PC-3 (cell line): ENCODE data around the gene C3orf85.

- RAMPAGE, long total RNA, result no peak
Measured at GRCh38 chr3:108104262-108104848, 13.5 kb upstream of the CD47 start.

DNA sequence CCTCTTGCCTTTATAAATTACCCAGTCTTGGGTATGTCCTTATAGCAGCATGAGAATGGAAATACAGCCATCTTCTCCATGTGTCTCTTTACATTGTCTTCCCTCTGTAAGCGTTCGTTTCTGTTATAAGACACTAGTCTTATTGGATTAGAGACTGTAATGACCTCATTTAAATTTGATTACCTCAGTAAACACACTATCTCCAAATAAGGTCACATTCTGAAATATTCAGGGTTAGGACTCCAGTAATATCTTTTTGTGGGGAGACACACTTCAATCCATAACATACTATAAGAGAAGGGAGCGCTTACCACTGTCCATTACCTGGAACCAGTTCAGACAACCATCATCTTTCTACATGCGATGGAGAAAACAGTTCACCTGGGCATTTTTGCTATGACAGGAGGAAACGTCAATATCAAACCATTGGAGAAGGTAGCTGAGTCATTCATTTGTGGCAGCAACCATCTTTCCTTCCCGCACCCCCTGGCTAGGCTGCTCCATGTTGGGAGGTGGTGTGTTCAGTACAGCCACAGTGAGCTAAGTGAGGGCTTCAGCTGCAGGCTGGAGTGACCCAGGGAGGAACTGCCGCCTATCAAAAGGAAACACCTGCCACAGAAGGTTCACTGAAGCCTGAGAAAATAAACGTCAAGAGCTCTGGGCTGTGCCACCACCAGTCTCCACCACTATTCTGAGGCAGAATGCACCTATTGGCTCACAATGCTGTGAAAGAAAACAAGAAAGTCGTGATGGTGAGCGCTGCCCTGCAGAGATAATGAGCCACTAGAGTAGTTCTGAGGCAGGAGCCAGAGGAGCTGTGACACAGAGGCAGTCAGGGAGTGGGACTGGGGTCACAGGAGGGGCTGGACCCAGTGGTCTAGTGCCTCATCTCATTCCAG is 34.6 kb upstream of the CD47 start:
- RAMPAGE, long total RNA, result no peak

GRCh38 chr3:108219301-108219777 is 2.9 kb downstream of the IFT57 start:
- RAMPAGE, long total RNA, result no peak

DNA sequence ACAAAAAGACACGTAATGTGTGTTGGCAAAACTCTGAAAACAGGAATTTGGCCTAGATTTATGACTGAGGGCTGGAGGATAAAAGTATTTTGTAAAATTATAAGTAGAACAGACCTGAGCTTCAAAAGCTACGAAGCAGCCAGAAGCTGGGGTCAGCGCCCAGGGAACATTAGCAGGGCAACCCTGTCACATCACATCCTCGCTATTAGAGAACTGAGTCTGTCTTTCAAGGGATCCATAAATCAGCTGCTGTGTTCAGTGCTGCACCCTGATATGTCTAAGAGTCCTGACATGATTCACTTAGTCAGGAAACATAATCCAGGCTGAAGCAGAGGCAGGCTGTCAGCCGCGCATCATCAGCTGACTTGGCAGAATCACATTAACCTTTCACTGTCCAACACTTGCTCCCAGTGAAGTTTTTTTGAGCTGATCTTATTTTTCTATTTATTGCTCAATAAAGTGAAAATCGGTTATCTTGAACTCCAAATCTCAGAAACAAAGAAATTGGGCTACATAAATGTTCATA is 23.5 kb downstream of the MYH15 start:
- RAMPAGE, long total RNA, result no peak

DNA sequence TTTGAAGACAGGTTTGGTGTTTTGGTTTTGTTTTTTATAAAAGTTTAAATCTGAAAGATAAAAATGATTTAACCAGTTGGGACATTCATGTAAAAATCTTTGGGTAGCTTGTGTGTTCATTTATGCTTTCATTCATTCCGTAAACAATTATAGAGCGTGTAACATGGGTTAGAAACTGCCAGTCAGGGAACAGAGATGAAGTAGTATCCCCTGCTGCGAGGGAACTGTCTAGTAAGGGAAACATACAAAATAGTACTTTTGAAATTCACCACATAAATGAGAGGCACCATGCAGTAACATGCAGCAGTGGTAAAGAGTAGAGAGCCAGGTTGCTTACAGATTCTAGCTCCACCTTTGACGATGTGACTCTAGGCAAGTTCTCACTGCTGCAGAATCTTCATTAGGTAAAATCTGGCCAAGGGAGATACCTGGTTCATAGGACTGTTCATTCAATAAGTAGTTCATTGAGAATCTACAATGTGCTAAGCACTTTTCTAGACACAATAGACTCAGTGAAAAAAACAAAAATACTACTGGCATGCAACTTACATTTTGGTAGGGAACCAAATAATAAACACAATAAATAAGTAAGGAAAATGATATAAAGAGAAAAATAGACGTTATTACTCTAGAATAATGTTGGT is 1.0 kb downstream of the DZIP3 start:
- RAMPAGE, long total RNA, result no peak

DNA sequence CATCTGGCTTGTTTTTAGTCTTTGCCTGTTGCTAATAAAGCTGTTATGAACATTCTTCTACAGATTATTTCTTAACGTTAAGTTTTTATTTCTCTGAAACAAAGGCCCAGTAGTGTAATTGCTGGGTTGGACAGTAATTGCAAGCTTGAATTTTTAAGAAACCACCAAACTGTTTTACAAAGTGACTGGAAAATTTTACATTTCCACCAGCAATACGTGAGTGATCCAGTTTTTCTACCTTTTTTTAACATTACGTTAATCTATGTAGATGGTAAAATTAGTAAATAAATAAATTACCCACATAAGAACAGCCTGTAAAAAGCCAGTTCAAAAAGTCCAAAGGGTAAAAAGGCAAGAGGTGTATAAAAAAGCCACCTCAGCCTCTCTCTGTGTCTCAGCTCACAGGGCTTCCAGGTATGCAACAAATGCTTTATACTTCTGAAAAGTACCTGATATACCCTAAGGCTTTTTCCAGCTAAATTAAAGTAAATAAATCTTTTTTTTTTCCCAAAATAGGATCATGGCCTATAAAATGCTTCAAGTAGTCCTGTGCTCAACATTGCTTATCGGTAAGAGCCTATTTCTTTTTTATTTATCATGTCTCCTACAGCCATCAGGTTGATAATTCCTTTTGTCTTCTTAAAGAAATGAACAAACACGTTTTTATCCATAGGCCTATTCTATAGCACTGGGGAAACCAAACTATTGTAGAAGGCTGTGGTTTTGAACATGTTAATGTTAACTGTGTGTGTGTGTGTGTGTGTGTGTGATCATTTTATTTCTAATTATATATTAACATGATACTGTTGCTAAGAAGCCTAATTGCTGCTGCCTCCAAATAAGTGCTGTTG is at the start of gene C3orf85:
C3orf85 (plus strand) TSS at position 392 of the 851 bp plus-strand sequence.
- RAMPAGE, long total RNA, result no peak

GRCh38 chr3:109161417-109161704 is 24.8 kb downstream of the C3orf85 start:
- RAMPAGE, long total RNA, result no peak

GRCh38 chr3:110439873-110440376 is 631.7 kb upstream of the NECTIN3 start:
- RAMPAGE, long total RNA, result no peak

DNA sequence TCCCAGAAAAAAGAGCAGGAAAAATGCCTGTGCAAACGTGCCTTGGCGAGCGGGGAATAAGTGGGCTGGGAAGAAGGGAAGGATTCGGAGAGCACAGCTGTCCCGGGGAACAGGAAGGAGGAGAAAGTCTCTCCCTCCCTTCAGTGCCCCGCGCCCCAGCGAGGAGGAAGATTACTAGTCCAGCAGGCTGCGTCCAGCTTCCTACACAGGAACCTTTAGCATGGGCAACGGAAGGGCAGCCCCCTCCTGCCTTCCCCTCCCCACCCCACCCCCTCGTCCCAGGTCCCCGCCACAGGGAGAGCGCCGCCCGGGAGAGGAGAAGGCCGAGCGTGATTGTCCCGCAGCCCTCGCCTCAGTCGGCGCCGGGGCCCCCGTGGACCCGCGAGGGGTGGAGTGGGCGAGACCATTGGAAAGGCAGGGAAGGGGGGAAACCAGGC is 569 bp upstream of the NECTIN3 start:
- RAMPAGE, long total RNA, result no peak

DNA sequence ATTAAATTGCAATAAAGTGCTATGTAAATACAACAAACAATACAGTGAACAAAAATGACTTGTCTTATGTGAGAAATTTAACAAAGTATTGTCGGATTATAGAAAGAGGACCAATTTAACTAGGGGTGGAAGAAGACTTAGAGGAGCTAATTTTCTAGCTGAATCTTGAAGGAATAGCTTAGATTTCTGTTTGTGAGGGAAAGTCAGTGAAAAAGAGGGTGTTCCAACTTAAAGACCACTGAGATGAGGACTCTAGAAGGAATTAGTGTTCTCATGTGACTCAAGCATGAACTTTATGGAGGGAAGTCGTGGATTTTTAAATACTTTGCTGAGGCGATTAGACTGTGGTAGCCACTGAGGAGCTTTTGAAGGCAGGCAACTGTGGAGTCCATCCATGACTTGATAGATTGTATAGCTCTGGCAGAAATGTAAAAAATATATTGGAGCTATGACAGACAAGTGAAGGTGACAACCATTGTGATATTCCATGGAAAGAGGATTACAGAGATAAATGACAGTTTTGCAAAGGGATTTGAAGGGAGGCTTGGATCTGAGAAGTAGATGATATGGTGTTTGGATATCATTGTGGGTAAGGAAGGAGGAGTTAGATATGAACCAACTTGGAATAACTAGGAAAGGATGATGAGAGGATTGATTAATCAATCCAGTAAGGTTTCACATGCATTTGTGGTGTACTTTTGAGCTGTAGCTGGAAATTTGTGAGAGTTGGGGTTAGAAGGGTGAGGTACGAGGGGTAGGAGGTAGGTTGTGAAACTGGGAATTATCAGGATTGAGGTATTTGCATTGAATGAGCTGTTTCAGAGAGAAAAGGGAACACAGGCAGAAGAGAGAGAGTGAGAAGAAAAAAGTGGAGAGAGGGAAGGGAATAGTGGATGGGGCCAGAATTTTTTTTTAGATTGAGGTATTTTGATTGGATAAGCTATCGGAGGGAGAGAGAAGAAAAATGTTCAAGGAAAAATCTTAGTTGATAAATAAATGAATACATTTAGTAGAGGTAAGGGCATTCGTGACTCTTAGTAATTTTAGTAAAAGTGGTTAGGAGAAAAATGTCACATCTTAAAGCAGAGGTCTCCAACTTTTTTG is 10.3 kb downstream of the NECTIN3 start:
- RAMPAGE, long total RNA, result no peak

DNA sequence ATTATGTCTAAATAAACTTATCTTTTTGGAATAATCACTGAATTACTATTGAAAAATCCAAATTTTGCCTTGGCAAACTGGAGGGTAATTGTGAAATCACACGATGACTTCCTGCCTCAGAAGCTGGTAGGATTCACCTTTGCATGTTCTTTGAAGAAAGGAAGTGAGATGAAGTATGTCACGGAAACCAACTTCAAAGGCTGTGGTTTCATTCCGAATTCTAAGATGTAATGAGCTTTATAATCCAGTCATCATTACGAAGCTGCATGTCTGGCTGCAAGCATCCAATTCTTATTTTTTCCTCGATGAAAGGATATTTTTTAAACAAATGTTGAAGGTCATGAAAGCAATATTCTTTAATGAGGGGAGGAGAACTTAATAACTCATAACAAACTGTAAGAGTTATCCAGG is 15.1 kb upstream of the ZBED2 start:
- RAMPAGE, long total RNA, result no peak

DNA sequence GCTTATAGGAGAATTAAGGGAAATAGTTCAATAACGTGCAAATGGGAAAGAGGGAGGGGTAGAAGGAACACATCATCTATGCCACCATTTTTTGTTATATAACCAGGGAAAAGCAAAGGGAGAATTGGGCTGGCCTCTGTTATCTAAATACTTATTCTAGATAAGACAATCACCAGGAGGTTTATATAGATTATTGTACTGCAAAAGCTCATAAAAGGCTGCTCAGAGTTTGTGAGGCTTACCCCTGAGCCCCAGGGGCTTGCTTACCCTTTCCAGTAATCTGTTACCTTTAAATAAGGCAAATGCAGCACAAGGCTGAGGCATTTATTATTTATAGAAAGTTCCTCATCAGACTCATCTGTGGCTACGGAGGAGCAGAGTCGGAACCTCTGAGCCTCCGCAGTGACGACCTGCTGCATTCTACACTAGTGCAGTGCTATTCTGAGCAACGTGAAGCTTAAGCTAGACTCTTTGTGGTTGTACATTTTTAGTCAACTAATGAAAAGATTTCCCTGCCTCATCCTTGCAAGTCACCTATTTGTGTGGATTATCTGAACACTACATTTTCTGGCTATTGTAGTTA is 18.6 kb downstream of the PLCXD2 start:
- RAMPAGE, long total RNA, result no peak

- RAMPAGE, long total RNA, result no peak
Measured at GRCh38 chr3:111762539-111763116, 88.2 kb downstream of the PLCXD2 start.

DNA sequence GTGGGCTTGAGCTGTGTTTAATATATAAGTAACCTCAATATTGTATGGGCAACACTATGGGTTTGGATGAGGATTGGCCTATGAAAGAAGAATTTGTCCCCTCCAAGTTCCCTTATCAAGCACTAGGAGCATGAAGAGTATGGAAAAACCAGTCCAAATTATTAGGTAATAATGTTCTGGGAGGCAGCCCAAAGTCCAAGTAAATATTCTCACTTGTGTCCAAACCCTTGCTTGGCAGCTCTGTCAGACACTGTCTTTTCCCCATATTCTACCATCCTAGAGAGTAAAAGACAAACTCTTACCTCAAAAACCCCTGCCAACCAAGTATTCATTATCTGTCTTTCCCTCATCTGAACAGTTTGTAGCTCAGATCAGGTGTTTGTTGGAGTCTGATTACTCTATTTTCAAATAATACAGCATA is 89.9 kb upstream of the PHLDB2 start:
- RAMPAGE, long total RNA, result no peak

DNA sequence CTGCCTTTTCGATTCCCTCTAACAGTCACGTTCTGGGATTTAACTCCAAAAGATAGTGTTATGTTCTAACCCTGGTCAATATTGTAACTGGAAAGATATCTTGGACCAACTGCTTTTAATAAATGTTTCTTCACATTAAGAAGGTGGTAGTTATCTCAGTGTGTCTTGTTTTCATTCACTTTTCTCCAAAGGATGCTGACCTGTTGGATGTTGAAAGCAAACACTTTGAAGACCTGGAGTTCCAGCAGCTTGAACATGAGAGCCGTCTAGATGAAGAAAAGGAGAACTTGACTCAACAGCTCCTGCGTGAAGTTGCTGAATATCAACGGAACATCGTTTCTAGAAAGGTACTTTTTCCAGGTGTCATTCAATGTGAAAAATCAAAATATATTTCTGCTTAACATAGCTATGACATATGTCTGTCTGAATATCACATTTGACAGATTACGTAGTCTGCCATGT is 39.5 kb upstream of the ABHD10 start:
- RAMPAGE, long total RNA, result no peak

DNA sequence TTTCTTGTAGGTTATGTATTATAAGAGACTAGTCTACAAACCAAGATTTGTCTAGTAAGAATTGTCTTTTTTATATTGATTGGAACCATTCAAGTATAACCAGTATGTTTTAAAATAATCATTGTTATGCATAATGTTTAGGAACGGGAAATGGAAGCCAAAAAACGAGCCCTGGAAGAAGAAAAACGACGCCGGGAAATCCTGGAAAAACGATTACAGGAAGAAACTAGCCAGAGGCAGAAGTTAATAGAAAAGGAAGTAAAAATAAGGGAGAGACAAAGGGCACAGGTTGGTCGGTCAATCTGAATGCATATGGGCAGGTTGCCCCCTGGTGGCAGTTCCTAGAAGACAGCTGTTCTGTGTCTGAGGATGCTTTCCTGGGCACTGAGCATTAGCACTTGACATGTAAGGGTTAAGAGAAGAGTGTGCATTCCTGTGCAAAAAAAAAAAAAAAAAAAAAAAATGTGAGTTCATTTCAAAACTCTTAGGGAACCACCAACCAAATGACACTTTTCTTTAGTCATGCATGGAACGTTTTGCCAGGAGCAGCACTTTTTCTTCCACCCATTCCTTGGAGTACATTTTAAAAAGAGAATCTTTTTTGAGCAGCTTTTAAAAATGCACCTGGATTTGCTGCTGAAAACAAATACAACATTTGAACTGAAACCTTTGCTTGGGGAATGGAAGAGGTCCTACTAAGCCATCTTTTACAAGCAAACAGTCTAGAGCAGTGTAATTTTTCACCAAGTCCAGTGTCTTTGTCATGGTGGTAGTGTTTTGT is 11.1 kb upstream of the ABHD10 start:
- RAMPAGE, long total RNA, result no peak

DNA sequence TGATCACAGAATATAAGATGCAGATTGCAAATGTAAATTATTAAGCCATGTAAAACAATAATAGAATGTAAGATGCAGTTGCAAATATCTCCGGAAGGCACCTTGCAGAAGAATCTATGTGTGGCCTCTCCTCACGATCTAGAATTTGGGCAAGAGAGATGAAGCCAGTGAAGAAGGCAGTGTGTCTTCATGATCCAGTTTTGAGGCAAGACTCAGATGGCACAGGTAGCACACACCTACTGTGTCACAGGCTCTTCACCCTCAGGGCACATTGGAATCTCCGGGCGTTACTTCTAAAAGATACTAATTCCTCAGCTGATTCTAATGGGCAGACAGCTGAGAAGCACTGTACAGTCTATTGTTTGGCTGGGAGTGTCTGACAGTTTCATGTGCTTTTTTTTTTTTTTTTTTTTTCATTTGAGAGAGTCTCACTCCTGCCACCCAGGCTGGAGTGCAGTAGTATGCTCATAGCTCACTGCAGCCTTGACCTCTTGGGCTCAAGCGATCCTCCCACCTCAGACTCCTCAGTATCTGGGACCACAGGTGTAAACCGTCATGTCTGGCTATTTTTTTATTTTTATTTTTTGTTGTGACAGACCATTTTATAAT is 3.8 kb downstream of the C3orf52 start:
- RAMPAGE, long total RNA, result no peak

- RAMPAGE, long total RNA, result no peak
Measured at GRCh38 chr3:112333937-112334476, 1.1 kb downstream of the CD200 start.

DNA sequence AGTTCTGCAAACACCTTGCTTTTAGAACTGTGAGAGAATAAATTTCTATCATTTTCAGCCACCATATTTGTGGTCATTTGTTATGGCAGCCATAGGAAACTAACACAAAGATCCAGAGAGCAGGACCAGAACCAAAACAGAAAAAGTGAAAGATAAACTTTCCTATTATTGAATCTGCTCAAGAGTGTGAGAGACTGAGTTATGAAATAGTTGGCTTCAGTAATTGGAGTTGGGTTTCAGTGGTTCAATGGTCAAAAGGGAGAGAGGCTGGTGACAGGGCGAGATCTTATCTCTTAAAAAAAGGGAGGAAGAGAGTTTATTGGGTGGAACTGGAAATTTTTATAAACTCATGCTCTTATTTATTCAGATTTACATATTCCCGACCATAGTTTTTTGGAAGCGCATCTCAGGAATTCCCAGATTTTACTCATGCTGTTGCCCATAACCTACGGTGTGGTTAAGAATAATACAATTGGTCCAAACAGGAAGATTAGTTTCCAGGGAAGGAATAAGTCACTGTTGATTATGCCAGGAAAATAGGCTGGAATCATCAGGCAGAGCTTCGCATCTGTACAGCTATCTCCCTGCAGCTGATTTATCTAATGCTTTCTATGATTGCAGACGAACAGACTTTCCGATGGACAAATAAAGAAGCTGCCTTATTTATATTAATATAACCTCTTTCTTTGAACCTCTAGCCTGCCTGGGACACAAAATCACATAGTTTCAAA is 41.4 kb downstream of the CD200 start:
- RAMPAGE, long total RNA, result no peak

DNA sequence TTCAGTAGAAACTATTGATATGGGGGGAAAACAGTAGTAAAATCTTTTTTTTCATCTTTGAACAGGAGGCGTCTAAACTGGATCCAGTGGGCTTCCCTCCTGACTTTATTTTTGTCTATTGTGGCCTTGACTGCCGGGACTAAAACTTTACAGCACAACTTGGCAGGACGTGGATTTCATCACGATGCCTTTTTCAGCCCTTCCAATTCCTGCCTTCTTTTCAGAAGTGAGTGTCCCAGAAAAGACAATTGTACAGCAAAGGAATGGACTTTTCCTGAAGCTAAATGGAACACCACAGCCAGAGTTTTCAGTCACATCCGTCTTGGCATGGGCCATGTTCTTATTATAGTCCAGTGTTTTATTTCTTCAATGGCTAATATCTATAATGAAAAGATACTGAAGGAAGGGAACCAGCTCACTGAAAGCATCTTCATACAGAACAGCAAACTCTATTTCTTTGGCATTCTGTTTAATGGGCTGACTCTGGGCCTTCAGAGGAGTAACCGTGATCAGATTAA is 18.7 kb downstream of the SLC35A5 start:
- RAMPAGE, long total RNA, result no peak